Caco-2 (cell line): ENCODE results near the genes SPACA7 and ATP11A.

- PRO-cap = no peak
- RRBS = 47% methylated on average over 21 of the region's 87 CpGs
These were observed 896 bp downstream of the SOX1 start for GRCh38 chr13:112067748-112068342.

DNA sequence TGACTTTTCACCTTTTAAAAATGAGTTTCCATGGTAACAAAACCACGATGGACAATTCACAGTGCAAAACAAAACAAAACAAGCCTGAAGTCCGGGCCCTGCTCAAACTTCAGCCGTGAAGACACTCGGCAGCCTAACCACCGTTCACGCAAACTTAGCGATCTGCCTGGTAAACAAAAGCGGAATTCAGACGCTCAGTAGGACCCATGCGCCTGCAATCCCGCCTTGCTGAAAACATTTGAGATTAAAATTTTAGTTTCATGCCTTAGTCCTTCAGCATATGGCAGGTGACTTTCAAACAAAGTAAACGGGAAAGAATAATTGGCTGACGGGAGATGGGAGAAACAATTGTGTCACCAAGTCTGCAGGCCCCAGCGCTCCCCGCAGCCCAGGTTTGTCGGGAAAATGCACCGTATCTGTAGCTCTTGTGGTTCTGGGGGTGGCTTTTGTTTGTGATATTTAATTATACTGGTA, 94.5 kb downstream of the SOX1 start:
- PRO-cap = no peak
- RRBS = no CpG with 5 or more reads among the region's 17 CpGs

GRCh38 chr13:112249266-112249793, 126.8 kb upstream of the SPACA7 start:
- PRO-cap = no peak
- RRBS = 34% methylated on average over 2 of the region's 17 CpGs

- PRO-cap = no peak
- RRBS = no CpG with 5 or more reads among the region's 9 CpGs
These were observed at the start of gene SPACA7 for GRCh38 chr13:112375937-112376651. Gene SPACA7, plus strand, starts transcription at chr13:112376355.

GRCh38 chr13:112619704-112620272, 31.8 kb upstream of the TUBGCP3 start:
- PRO-cap = no peak
- RRBS = no CpG with 5 or more reads among the region's 15 CpGs

GRCh38 chr13:112689650-112690299, at the start of gene ATP11A:
Gene ATP11A, plus strand, starts transcription at chr13:112690038.
- PRO-cap = bidirectional peak, plus-strand start at chr13:112690038, minus-strand start at chr13:112689760
- RRBS = 2% methylated on average over 50 of the region's 85 CpGs

- PRO-cap = bidirectional peak, plus-strand start at chr13:112691571, minus-strand start at chr13:112691524
- RRBS = 10% methylated on average over 1 of the region's 16 CpGs
These were observed 1.5 kb downstream of the ATP11A start for GRCh38 chr13:112691294-112691782.

GRCh38 chr13:112722306-112723385, 32.8 kb downstream of the ATP11A start:
- PRO-cap = bidirectional peak, plus-strand start at chr13:112722501, minus-strand start at chr13:112722473
- RRBS = no CpG with 5 or more reads among the region's 26 CpGs

GRCh38 chr13:112974874-112975300, 5.9 kb downstream of the MCF2L start:
- PRO-cap = no peak
- RRBS = no CpG with 5 or more reads among the region's 14 CpGs

GRCh38 chr13:113063990-113065117, 41.2 kb upstream of the F7 start:
- PRO-cap = no peak
- RRBS = no CpG with 5 or more reads among the region's 54 CpGs

- PRO-cap = no peak
- RRBS = no CpG with 5 or more reads among the region's 21 CpGs
These were observed 19.6 kb downstream of the PROZ start for GRCh38 chr13:113177926-113178636.

DNA sequence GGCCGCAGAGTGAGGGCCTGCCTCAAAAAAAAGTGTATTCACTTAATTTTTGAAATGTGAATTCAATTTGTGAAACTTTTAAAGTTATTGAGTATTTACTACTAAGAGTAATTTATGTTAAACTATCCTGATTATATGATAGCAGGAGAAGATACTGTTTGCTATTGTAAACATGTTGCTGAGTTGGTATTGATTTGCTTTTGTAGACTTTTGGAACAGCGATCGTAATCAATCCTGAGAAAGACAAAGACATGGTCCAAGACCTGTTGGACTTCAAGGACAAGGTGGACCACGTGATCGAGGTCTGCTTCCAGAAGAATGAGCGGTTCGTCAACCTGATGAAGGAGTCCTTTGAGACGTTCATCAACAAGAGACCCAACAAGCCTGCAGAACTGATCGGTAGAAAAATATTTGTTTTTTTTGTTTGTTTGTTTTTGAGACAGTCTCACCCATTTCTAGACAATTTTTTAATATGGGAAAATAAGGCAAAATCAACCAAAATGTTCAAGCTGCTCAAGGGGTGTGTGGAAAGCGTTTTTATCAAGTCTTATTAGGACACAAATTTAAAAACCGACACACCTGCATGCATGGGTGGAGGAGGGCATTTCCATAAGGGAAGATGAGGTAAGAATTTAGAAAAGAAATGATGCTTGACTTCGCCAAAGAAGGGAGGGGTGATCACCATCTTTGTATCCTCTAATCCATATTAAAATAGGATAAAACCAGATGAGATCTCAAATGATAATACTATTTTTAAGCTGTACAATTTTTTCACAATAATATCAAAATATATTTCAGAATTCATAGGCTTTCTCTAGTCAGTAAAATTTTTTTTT, 33.6 kb downstream of the CUL4A start:
- PRO-cap = no peak
- RRBS = no CpG with 5 or more reads among the region's 12 CpGs

DNA sequence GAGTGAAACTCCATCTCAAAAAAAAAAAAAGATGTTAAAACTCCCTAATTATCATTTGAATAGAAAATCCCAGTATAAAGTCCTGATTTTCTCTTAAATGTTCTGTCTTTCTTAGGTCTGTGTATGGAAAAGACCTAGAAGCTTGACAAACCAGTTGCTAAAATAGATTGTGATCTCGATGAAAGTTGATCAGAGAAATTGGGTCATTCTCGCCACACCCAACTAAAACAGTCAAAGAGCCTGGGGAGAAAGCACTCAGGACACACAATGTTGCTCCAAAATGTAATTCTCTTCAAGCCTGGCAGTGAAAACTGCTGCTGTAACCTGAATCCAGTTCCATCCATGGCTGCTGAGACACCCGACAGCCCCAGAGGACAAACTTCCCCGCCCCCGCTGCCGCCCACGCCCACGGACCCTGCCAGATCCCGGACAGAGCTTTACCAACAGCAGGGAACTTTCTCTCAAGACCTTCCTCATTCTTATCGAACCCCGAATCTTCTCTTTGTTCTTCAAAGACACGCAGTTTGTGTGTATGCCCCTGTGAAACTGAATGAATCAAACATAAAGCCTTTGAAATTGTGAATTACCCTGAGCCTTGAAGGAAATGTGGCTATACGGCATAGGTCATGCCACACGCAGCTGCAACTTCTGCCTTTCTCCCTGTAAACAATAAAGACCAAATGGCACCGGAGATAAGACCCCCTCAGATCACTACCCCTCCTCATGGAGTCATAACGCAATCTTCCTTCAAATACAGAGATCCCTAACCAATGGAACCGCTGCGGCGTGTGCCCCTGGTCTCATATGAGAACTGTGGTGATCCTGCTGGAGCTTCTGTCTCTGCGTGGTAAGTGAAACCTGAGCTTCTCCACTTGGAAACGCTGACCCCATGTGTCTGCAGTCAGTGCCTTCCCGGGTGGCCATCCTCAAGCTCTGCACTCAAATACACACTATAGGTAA, 4.9 kb upstream of the LAMP1 start:
- PRO-cap = no peak
- RRBS = no CpG with 5 or more reads among the region's 22 CpGs

DNA sequence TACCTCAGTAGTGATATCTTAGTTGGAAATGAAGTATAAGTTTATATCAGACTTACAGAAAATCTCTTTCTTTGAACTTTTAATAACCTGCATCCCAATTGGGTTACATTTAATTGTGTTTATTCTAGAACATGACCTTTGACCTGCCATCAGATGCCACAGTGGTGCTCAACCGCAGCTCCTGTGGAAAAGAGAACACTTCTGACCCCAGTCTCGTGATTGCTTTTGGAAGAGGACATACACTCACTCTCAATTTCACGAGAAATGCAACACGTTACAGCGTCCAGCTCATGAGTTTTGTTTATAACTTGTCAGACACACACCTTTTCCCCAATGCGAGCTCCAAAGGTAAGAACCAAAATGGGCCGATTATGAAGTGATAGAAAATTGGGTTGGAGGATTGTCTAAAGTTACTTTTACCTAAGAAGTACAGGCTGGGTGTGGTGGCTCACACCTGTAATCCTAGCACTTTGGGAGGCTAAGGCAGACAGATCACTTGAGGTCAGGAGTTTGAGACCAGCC, 12.5 kb downstream of the LAMP1 start:
- PRO-cap = no peak
- RRBS = no CpG with 5 or more reads among the region's 7 CpGs

- PRO-cap = no peak
- RRBS = no CpG with 5 or more reads among the region's 7 CpGs
These were observed 29.5 kb downstream of the LAMP1 start for GRCh38 chr13:113326622-113326873.

- PRO-cap = no peak
- RRBS = 100% methylated on average over 3 of the region's 41 CpGs
These were observed 42.7 kb downstream of the ADPRHL1 start for GRCh38 chr13:113410391-113411255.

DNA sequence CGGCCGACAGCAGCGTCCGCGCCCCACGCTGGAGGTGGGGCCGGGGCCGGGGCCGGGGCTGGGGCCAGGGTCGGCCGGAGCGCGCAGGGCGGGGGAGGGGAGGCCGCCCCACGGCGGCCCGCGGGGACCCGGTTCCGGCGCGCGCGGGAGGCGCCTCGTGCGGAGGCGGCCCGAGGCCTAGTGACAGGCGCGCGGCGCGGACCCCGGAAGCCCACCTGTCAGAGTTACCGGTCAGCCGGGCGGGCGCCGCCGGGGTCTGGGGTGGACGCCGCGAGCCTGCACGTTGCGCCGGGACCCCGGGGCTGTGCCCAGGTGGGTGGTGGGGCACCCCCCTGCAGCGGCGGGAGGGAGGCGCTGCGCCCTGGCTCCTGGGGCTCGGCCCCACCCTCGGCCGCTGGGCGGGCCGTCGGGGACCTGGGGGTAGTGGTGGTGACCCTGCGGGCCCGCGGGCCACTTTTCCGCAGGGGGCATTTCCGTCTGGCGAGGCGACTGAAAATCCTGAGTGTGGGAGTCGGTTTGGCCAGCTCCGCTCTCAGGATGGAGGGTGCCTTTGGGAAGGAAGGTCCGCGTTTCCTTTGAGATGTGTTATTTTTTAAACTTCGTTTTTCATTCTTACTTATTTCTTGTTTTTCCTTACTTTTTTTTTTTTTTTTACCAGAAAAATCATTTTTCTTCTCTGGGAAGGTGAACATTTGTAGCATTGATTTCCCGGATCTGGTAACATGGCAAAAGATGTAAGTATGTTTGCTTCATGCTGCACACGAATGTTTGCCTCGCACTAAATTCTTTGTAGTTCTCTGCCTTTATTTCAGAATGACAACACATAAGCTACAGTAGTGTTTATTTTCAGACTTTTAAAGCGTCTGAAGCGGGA, 800 bp downstream of the TFDP1 start:
- PRO-cap = bidirectional peak, plus-strand start at position 146 of the sequence, minus-strand start at position 182 of the sequence; bidirectional peak, plus-strand start at position 483 of the sequence, minus-strand start at position 306 of the sequence
- RRBS = 2% methylated on average over 19 of the region's 76 CpGs

GRCh38 chr13:113601166-113602382, 17.0 kb downstream of the TFDP1 start:
- PRO-cap = no peak
- RRBS = 98% methylated on average over 8 of the region's 46 CpGs

GRCh38 chr13:113626298-113626670, 31.7 kb downstream of the ATP4B start:
- PRO-cap = bidirectional peak, plus-strand start at chr13:113626429, minus-strand start at chr13:113626217
- RRBS = no CpG with 5 or more reads among the region's 11 CpGs

- PRO-cap = no peak
- RRBS = 77% methylated on average over 5 of the region's 28 CpGs
These were observed 10.1 kb downstream of the ATP4B start for GRCh38 chr13:113647881-113648355.